A172 (cell line): ENCODE measurements around the gene PRICKLE1.

- RAMPAGE, long total RNA, result no peak
These were observed 107.8 kb downstream of the PPHLN1 start for GRCh38 chr12:42433781-42434226.

- RAMPAGE, long total RNA, result no peak
These were observed 106.2 kb downstream of the PRICKLE1 start for GRCh38 chr12:42483312-42483877.

DNA sequence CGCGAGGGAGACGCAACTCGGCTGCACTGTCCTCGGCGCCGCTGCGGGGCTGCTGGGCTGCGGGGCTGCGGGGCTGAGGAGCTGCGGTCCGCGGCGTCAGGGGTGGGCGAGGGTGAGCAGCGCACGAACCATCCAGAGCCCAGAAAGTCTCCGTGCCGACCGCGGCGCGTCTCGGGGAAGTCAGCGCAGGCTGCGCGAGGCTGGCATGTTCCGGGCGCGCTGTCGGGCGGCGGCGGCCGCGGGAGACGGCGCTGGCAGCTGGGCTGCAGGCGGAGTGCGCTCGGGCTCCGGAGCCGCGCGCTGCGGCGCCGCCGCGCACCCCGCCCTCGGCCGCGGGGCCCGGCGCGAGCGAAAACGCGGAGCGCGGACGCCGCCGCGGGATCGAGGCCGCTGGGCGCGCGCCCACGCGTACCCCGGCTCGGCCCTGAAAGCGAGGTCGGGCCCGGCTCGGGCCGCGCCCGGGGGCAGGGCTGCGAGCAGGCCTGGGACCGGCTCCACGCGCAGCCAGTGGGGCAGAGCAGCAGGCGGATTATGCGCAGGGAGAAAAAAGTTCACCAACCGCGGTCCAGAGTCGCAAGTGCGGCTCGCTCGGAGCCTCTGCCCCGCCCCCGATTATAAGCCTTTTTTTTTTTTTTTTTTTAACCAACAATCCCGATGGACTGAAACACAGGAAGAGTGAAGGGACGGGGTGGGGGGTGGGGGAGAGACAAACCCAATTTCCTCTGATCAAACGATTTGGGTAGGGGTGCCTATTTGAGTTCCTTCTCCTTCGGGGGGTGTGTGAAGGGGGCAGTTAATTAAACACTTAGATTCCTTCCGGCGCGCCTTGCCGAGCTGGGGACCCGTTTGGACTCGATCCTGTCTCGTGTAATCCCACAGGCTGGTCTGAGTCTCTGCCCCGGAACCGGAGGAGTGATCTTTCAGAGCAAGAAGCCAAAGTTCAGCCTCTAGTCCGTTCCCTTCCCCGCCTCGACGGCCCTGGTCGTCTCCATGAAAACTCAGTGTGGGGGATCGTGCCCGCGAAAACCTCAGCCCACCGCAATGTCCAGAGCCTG is at the start of gene PRICKLE1:
Gene PRICKLE1, minus strand, starts transcription at position 278 of the 1,055 bp plus-strand sequence.
- RAMPAGE, long total RNA, result no peak

- RAMPAGE, long total RNA, result no peak
These were observed 296.2 kb upstream of the PRICKLE1 start for GRCh38 chr12:42885761-42886179.

DNA sequence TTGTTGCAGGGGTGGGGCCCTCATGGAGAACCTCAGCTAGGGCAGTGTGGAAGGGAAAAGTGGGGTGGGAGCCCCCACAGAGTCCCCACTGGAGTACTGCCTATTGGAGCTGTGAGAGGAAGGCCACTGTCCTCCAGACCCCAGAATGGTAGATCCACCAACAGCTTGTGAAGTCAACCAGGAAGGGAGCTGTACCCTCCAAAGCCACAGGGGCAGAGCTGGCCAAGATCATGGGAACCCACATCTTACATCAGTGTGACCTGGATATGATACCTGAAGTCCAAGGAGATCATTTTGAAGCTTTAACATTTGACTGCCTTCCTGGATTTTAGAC is 466.7 kb downstream of the ADAMTS20 start:
- RAMPAGE, long total RNA, result no peak

DNA sequence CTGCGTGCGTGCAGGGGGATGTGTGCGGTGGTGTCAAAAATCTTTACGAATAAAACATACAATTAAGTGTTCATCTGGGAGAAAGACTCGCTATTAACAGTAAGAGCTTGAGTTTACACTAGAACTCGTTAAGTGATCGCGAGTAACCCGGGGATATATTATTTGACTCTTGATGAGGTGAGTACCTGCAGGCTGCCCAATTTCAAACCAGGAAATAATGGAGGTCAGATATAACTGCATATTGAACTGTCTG is 852 bp downstream of the TWF1 start:
- RAMPAGE, long total RNA, result no peak

DNA sequence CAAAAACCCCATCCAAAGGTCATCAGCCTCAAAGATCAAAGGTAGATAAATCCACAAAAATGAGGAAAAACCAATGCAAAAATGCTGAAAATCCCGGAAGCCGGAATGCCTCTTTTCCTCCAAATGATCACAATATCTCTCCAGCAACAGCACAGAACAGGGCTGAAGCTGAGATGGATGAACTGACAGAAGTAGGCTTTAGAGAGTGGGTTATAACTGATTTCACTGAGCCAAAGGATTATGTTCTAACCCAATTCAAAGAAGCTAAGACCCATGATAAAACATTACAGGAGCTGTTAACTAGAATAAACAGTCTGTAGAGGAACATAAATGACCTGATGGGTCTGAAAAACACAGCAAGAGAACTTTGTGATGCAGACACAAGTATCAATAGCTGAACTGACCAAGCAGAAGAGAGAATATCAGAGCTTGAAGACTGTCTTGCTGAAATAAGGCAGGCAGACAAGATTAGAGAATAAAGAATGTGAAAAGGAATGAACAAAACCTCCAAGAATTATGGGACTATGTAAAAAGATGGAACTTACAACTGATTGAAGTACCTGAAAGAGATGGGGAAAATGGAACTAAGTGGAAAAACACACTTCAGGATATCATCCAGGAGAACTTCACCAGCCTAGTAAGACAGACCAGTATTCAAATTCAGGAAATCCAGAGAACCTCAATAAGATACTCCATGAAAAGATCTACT is 116.4 kb downstream of the TMEM117 start:
- RAMPAGE, long total RNA, result no peak

- RAMPAGE, long total RNA, result no peak
These were observed 416.6 kb downstream of the TMEM117 start for GRCh38 chr12:44252513-44252938.

DNA sequence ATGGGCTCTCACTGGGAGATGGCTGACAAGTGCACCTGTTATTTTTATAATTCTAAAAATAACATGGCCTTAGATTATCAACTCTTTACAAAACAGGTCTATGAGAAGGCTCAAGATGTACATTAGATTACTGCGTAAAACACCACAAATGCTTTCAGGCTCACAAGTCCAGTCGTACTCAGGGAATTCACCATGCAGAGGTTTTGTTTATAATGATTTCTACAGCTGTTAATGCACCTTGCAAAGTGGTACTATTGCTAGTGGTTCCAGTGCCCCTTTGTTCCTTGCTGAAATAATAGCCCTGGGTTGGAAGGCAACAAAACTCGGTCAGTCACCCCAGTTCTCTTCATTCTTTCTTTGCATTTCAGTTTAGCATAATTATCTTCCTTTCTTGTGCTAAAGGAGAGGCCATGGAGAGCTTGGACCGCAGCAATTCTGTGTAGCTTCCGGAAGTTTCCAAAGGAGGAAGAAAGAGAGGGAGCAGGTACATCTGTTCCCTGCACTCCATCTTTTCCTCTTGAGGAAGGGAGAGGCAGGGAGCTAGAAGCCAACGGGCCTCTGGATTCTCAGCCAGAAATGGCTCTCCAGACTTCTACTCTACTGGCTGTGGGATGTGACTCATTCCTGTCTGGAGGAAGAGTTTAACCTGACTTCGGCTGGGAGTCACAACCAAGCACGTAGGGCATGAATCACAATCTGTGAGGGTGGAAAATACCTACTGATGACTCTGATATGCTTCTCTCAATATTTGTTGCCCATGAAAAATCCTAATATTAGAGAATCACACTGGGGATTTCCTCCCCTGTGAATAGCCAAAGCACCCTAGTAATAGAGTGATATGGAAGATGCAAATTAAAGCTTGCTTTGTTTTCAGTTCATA is 16.8 kb downstream of the ANO6 start:
- RAMPAGE, long total RNA, result no peak

- RAMPAGE, long total RNA, result no peak
These were observed 18.5 kb downstream of the ANO6 start for GRCh38 chr12:45234100-45235088.

GRCh38 chr12:45725583-45726377 is 3.7 kb upstream of the ARID2 start:
- RAMPAGE, long total RNA, result no peak

- RAMPAGE, long total RNA, result no peak
These were observed 366 bp upstream of the ARID2 start for GRCh38 chr12:45729095-45729585.

GRCh38 chr12:45991206-45991481 is 770 bp upstream of the SCAF11 start:
- RAMPAGE, long total RNA, result no peak

- RAMPAGE, long total RNA, result no peak
These were observed 82.0 kb downstream of the SLC38A1 start for GRCh38 chr12:46186647-46187504.

GRCh38 chr12:46187505-46188129 is 81.2 kb downstream of the SLC38A1 start:
- RAMPAGE, long total RNA, result no peak

- RAMPAGE, long total RNA, result no peak
These were observed 79.8 kb downstream of the SLC38A1 start for GRCh38 chr12:46188887-46189586.

DNA sequence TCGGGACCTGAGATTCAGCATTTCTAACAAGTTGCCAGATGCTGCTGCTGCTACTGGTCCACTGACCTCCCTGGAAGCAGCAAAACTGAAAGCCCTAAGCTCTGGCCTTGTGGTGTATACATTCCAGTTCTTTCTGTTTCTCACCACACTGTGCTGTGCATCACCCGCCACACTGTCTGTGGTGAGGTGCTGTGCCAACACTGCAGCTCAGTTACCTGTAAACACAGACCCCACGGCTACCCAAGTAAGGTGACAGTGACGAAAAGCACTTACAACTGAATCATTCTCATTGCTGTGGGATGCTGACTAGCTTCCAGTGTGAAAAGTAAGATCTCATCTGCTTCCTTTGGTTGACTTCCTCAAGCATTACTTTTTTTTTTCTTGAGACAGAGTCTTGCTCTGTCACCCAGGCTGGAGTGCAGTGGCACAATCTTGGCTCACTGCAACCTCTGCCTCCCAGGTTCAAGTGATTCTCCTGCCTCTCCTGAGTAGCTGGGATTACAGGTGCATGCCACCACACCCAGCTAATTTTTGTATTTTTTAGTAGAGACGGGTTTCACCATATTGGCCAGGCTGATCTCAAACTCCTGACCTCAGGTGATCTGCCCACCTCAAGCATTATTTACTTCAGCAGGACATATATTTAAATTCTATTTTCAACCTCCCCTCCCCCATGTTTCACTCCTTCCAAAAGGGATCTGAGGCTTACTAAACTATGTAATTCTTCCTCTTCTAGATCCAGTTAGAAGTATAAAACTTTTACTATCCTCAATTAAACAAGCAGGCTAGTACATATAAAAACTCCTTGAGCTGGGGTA is 53.6 kb downstream of the SLC38A1 start:
- RAMPAGE, long total RNA, result no peak

DNA sequence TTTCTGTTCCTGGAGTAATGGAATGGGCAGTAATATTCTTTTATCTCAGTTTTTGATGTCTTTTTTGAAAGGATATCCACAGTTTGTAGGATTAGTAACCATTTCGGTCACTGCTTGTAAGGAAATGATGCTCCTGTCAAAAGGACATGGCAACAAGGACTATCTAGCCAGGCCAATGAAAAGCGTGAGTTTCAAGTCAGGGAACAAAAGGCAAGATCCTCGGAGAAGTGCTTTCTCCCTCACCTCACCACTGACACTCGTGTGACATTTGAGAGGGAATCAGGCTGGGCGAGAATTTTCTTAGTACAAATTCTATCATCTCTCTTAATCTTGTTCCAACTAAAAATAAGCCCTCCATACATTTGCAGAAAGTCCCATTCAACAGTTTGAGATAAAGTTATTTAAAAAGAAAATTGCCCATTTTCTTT is 40.6 kb downstream of the SLC38A1 start:
- RAMPAGE, long total RNA, result no peak

DNA sequence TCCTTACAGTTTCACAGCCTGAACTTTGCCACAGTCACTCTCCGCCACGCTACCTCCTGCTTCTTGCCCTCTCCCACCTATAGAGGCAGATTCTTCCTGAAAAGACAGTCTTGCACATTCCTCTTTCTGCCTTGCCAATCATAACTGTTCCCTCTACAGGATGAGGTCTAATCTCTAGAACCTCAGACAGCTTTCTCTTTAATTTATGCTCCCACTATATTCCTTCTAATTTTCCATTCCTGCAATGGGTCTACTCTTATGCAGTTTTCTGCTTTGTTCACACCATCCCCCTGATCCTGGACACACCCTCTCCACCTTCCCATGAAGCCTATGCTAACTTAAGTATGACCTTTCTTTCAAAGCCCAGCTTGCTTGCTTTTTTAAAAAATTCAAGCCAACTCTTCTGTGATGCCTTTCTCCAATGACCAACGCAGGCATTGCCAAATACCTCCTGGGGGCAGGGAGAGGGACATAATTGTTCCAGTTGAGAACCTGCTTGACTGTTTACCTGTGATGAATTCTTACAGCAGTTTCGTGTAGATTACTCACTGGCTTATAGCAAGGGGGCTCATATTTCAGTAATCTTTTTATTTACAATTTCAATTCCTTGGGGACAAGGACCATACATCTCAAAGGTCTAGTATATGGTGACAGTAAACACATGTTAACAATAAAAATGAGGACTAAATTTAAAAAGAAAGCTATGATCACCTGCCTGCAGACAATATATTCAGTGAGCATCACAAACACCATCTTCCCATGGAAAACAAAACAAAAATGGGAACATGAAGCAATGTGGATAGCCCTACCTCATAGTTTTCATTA is 7.8 kb downstream of the SLC38A1 start:
- RAMPAGE, long total RNA, result no peak

- RAMPAGE, long total RNA, result no peak
These were observed 4.1 kb downstream of the SLC38A1 start for GRCh38 chr12:46264610-46265264.